Measurements from ENCODE around the gene FOXO4.

DNA sequence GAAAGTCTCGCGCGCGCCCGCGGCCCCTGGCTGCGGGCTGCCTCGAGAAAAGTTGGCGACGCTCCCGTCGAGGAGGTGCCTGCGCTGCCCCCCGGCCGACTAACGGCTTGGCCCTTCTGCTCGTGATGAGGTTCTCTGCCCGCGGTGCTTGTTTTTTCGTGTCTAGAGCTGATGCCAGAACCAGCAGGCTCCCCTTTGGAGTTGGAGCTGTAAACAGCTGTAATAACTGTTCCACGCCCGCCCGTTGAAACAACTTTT lies 936 bp downstream of the EDA start:
- PRO-cap: no peak

- PRO-cap: no peak
Measured at GRCh38 chrX:70165771-70166531, 11.3 kb upstream of the DGAT2L6 start.

DNA sequence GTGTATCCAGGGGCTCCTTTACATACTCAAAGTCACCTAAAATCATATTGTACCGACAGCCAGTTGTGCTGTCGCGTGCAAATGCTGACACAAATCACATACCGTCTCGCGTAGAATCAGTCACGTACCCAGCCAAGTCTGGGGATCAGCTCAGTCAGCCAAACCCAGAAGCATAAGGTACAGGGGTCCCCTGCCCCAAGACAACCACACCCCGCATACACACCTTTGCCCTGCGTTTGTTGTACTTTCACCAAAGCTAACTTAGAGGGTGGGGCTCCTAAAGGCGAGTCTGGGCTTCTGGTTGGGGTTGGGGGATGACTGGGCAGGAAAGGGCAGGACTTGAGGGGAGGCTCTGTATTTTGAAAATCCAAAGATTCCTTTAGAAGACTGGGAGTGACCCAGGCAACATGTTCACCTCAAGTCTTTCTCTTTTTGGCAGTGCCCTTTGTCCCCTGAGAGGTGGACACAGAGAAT lies 845 bp downstream of the GDPD2 start:
- PRO-cap: unidirectional peak, minus-strand start at position 140 of the sequence

DNA sequence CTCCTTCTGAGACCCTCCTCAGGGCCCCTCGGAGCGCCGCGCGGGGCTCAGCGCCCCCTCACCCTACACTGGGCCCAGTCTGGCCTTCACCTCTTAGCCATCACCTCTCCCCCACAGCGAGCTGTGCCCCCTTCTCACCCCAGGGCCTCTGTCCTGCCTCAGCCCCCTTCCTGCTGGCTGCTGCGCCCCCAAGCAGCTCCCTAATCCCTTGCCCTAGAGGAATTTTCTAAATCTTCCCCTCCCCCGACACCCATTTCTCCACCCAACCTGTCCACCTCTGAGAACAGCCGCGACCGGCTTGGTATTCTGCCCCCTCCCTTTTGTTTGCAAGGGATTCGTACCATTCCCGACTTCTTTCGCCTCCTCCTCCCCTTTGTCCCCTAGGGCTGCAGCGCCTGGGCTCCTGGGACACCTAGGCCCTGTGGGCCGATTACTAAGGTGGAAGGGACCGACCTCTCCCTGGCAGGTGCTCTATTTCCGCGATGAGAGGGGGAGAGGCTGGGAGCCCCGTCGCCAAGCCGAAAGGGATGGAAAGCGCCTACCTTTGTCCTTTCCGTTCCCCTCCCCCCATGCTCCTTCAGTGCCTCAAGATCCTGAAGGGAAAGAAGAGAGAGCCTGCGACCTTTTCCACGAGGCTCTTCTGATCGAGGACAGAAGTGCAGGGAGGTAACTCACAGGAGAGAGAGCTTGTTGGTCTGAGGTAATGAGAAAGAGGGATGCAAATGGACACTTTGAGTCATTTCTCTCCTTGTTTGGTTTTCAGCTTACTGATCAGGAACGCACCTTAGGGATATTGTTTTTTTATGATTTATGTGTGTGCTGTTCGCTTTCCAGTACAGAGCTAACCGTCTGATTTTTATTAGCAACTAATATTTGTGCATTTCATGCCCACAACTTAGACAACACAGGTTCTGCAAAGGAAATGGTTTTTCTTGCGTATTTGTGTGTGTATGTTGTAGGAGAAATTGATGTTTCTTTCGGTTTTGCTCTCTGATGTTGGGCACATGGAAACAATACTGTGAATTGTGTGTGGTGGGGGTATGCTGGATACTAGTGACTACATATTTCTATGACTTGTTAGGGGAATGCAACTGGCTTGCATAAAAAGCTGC lies 11.1 kb downstream of the DLG3 start:
- PRO-cap: bidirectional peak, plus-strand start at position 588 of the sequence, minus-strand start at position 473 of the sequence; unidirectional peak, minus-strand start at position 642 of the sequence

DNA sequence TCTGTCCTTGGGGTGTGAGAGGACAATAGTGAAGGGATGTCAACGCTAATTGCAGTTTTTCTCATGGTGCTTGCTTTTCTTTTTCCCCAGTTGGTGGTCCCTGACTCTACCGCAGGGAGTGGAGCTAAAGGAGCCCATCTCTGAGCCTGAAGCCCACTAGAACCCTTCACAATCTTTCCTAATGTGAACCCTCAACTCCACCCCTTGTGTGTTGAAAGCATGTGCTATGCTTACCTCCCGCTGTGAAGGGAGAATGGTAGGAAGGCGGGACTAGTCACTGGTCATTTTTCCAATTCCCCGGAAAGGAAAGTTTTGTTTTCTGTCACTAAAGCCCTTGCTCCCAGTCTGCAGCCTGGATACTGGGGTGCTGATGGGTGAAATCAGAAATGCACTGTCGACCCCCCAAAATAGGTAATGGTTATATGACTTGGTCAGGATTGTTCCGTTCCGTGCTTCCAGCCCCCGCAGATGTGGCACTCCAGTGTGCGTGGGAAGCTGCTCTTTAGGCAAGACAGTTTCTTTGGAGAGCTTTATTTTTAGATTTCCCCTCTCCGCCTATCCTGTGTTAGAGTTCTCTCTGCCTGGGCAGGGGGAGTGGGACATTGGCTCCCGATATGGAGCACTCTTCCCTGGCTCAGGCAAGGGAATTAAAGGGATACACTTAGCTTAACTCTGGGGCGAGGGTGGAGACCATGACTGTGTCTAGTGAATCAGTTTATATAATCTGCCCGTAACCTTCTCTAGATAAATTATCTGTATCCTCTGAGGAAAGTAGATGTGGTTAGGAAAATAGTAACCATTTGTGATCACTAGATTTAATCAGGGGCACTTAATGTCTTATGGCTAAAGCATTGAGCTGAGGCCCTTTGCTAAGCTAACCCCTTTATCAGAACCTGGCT lies 35.9 kb downstream of the DLG3 start:
- PRO-cap: no peak

GRCh38 chrX:70552090-70552494 lies 107.5 kb downstream of the DLG3 start:
- PRO-cap: no peak

DNA sequence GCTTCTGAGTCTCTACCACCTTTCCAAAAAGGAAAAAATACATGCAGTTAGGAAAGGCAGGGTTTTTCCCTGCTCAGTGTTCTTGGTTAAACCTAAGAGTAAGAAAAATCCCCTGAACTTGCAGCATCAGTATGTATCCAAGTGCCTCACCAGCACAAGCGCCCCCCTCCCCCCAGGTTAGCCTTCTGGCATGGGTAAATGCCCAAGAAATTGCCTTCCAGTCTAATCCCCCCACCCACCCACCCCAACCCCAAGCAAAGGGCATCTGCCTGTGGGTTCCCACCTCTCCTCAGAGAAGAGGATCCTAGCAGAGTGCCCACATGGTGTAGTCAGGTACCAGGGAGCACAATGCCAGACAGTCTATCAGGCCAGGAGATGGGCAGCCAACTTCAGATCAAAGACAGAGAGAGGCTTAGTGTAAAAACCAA lies 7.6 kb downstream of the SNX12 start:
- PRO-cap: no peak

GRCh38 chrX:71067235-71067630 lies 901 bp downstream of the SNX12 start:
- PRO-cap: unidirectional peak, plus-strand start at chrX:71067536

- PRO-cap: bidirectional peak, plus-strand start at chrX:71095880, minus-strand start at chrX:71095747; bidirectional peak, plus-strand start at chrX:71096176, minus-strand start at chrX:71096018
Measured at GRCh38 chrX:71095514-71096734, at the start of gene FOXO4. Gene FOXO4 (plus strand): TSS chrX:71095851.

- PRO-cap: no peak
Measured at GRCh38 chrX:71171193-71171953, 26.7 kb downstream of the NLGN3 start.

- PRO-cap: no peak
Measured at GRCh38 chrX:71178145-71178451, 33.5 kb downstream of the NLGN3 start.

DNA sequence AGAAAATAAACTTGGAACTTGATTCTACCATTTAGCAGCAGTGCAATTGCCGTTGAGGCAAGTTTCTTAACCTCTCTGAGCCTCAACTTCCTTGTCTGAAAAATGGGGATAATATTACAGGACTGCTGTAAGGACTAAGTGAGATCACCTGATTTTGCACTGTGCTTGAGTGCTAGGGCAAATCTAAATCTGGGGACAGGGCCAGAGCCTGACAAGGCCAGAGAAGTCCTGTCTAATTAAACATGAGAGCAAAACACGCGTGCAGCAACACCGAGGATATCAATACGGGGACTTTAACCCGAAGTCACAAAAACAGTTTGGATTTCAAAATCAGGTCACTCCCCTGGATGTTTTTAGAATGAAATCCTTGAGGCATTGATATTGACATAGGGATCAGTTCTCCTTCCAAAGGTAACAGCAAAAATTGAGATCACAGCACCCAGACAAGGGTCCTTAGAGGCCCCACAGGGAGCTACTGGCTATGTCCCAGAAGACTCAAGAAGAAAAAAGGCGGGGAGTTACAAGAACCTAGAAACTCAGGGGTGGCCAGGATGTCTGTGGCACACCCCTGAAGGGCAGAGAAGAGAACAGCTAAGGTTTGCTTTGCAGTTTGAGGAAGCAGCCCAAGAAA lies 5.6 kb upstream of the GJB1 start:
- PRO-cap: no peak

DNA sequence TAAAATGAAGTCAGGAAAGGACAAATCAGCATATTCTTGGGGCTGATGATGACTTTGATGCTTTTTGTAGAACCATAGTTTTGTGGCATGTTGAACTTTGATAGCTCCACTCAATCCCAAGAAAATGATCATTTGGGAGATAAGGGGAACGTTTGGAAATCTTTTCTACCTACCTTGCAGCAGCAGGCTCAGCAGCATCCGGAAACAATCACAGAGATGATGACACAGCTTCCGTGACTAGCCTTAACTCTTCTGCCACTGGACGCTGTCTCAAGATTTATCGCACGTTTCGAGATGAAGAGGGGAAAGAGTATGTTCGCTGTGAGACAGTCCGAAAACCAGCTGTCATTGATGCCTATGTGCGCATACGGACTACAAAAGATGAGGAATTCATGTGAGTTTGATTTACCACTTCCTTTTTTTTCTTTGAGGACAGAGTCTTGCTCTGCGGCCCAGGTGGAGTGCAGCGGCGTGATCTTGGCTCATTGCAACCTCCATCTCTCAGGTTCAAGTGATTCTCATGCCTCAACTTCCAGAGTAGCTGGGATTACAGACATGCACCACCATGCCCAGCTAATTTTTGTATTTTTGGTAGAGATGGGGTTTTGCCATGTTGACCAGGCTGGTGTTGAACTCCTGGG lies 31.0 kb downstream of the TAF1 start:
- PRO-cap: no peak

DNA sequence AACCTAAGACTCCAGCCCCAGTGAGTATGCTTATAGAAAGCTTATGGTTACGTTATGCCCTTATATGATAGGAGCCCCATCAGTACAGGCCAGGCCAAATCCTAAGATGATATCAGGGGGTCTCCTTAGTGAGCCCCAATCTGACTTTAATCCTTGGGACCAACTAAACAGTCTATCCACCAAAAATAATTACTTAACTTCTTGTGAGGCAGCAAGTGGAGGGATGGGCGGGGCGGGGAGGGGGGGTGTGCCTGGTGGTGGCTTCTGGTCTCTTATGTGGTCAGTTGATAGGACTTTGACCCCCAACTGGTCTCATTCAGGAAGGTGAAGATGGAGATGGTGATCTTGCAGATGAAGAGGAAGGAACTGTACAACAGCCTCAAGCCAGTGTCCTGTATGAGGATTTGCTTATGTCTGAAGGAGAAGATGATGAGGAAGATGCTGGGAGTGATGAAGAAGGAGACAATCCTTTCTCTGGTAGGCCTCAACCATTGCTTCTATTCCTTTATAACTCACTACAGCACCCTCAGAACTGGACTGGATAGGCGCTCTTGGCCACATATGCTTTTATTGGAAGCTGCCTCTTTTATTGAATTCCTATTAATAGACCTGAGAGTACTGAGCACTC lies 73.6 kb upstream of the OGT start:
- PRO-cap: no peak

DNA sequence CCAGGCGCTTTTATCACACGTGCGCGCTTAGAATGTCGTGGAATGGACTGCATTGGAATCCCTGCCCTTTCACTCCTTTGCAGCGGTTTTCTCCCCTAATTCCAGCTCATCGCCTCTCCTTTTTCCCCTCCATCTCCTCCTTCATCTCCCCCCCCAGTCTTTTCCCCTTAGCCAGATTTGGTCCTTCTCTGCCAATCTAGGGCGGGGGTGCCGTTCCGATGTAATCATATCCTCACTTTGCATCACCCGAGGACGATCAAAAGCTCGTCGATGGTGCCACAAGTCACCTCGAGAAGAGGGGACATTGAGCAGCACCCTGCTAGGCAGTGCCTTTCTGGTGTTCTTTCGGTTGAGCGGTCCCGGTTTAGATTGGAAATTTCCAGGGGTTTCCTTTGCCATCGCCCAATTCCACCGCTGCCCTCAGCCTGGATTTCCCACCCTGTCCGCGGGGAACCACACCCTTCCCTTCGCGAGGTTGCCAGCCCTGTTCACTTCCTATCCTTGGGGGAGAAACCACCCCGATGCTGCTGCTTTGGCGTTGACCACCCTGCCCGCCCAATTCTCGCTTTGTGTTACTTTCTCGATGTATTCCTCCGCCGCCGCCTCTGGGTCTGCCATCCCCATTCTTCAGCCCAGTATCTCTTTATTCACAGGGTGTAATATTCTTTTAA lies 836 bp downstream of the OGT start:
- PRO-cap: no peak

- PRO-cap: no peak
Measured at GRCh38 chrX:71534276-71534727, 1.4 kb downstream of the OGT start.

GRCh38 chrX:71579745-71580191 lies 1.5 kb downstream of the GCNA start:
- PRO-cap: no peak

DNA sequence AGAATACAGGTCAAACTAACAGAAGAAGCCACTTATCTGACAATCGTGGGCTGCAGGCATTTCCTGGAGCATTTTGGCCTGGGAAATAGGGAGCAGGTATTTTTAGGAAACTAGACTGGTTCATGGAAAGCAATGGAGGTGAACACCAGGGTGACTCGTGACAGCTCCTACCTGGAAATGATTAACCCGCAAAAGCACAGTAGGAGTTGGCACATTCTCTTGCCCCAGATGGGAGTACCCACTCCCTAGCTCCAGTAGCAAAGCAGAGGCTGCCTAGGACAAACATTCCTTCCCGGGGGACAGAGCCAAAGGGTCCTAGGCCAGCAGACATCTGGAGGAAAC lies 78.8 kb upstream of the PIN4 start:
- PRO-cap: no peak

GRCh38 chrX:72131091-72131435 lies 50.5 kb upstream of the PIN4 start:
- PRO-cap: no peak

DNA sequence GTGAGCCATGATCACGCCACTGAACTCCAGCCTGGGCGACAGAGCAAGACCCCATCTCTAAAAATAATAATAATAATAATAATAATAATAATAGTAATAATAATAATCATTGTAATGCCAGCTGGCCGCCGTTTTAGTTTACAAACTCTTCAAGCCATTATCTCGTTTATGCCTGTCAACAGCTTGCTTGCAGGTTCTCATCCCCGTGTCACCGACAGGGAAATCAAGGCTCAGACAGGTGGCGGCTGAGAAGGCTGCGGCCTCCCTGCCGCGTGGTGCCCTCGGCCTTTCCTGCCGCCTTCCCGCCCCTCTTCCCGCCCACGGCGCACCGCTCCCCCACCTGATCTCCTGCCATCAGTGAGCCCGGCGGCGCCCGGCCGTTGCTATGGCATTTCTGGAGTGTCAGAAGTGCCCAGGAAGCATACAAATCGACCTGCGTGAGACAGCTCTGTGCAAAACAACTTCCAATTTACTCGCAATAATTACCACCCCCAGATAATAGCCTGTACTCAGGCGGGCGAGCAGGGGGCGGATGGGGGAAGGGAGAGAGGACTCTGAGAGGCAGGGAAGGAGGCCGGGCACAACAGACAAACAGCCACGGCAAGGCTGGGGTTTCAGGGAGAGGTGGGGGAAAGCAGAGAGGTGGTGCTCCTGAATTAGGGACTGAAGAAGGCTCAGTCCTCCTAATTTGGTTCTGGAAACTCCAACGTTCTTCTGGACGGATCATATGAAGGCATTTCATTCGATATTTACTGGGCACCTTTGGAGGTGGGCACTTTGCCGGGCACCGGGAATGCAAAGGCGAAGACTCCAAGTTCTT lies 16.6 kb upstream of the ERCC6L start:
- PRO-cap: no peak